Vagina (tissue), 1 donor: Measurements from ENCODE around the genes SMR3B, DCK, NPFFR2 and COX18.

DNA sequence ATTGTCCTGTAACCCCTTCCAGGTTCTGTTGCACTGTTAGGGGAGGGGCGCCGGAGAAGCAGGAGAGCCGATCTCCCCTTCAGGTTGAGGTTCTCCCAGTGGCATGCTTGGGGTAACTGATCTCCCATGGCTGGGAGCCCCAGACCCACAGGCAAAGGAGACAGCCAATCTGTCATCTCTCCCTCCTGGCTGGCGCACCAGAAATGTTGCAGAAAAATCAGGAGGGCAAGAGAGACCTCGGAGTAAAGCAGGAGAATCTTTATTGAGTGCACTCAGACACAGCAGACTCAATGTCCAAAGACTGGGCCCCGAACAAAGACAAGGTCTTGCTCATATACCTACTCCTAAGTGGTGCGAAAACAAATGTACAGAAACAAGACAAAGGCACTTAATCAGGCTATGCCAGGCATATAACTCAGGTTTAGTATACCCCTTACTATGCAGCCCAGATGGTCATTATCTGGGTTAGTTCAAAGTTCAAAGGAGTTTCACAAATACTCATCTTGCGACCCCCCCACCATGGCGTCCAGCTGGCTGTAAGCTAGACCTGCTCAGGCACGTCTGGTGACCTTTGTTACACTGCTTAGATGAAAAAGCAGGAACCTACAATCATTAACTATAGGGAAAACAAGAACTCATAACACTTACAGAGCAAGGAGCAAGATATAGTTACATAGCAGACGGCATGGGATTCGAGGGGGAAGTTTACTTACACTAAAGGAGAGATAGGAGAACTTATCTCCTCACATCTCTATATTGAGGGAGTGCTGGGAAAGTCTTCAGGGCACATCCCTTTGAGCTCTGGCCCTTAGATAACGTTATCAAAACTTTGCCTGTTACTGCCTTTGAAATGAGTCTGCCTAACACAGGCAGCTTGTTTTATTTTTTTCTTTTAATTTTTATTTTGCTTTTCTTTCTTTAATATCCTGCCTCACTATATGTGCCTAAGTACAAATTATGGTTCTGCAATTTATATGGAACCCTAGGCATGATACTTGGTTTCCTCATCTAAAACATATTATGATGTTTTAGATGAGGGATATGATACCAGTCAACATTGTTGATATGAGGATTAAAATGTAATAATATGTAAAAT, 27.4 kb downstream of the SULT1E1 start:
- PRO-cap = no peak
- RAMPAGE, long total RNA = no peak

- PRO-cap = no peak
- RAMPAGE, long total RNA = no peak
These were observed at the start of gene SMR3B for GRCh38 chr4:70382965-70383403. Gene SMR3B (plus strand): TSS chr4:70383131.

DNA sequence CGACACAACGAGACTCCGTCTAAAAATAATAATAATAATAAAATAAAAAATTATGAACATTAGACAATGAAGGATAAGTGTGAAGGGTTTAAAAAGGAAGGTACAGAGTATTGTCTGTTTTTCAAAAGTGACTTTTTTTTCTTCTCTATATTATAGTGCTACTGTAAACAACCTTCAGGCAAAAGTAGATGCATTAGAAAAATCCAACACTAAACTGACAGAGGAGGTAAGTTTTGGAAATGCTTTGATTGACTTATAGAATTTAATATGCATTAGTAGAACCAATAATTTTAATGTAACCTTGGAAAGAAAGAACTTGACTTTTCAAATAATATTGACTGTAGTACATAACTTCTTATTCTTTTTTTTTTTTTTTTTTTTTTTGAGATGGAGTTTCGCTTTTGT, 56.5 kb downstream of the RUFY3 start:
- PRO-cap = no peak
- RAMPAGE, long total RNA = start-site peak on the plus strand centred at position 192 of the sequence, 63 bp wide, 38 reads

GRCh38 chr4:70836088-70836409, 3.6 kb downstream of the GRSF1 start:
- PRO-cap = no peak
- RAMPAGE, long total RNA = no peak

DNA sequence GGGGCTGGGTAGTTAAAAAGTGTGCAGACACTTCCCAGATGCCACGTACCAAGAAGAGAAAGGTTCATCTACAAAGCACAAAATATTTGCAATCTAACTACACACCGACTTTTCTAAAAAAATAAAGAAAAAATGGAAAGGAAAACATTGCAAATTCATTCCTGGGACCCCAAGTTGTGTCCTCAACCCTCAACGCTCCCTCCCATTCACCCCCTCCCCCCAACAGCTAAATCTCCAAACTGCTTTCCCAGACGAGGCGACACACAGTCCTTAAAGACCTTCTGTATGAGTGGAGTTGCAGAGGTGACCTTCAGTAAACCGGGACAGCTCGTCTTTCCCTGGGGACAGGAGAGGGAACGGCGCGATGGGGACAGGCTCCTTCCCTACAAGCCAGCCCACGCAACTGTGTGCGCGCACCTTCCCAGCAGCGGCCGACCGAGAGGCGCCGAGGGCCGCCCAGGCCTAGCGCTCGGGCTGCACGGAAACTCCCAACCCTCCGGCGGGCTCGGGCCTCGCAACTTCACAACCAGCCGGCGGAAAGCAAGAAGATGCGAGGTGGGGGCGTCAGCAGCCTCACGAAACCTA, 1.0 kb downstream of the GRSF1 start:
- PRO-cap = no peak
- RAMPAGE, long total RNA = no peak

DNA sequence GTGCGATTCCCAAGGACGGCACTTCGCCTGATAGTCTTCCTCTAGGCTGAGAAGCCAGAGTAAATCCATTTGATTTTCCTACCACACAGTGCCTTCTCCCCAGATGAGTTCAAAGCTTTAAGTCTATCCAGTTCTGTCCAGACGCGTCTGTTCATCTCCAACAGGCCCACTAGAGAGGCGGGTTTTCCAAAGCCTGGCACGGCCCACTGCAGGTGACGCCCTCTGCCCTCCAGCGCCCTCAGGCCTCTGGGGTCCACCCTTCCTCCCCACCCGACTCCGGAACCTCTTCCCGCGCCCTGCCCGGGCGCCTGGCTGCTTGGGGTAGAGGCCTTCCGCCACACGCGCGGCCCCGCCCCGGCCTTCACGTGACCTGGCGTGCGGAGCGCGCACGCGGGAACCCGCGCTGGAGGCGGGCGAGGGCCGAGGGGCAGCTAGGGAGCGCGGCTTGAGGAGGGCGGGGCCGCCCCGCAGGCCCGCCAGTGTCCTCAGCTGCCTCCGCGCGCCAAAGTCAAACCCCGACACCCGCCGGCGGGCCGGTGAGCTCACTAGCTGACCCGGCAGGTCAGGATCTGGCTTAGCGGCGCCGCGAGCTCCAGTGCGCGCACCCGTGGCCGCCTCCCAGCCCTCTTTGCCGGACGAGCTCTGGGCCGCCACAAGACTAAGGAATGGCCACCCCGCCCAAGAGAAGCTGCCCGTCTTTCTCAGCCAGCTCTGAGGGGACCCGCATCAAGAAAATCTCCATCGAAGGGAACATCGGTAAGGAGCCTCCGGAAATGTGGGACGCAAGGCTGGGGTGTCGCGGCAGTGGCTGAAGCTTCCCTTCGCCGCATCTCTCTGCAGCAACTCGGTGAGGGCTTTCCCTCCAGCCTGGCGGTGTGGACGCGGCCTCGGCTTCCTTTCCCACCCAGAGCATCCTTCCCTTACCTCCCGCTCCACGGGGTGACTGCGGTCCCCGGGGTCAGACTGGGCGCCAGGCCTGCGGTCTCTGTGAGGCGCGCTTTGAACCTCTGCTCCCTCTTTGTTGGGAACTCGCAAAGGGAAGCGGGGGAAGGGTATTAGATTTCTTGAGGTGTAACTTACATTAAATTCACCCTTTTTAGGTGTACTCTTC, at the start of gene DCK:
DCK (plus strand) TSS at position 479 of the 1,111 bp plus-strand sequence.
- PRO-cap = bidirectional peak, plus-strand start at position 396 of the sequence, minus-strand start at position 310 of the sequence
- RAMPAGE, long total RNA = start-site peak on the plus strand centred at position 425 of the sequence, 51 bp wide, 205 reads

- PRO-cap = no peak
- RAMPAGE, long total RNA = no peak
These were observed 65.8 kb downstream of the DCK start for GRCh38 chr4:71059182-71059687.

DNA sequence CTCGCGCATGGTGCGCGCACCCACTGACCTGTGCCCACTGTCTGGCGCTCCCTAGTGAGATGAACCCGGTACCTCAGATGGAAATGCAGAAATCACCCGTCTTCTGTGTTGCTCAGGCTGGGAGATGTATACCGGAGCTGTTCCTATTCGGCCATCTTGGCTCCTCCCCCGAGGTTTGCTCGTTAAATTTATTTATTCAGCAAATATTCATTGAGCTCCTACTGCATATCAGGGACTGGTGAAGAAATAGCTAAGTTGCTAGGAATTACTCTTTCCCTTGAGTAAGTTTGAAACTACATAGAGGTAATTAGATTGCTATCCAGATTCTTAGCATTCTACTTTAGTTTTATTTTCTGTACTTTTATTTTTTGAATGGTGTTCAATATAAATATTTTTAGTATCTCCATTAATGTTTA, 66.2 kb downstream of the DCK start:
- PRO-cap = no peak
- RAMPAGE, long total RNA = no peak

GRCh38 chr4:71230187-71230667, 43.2 kb downstream of the SLC4A4 start:
- PRO-cap = no peak
- RAMPAGE, long total RNA = no peak

DNA sequence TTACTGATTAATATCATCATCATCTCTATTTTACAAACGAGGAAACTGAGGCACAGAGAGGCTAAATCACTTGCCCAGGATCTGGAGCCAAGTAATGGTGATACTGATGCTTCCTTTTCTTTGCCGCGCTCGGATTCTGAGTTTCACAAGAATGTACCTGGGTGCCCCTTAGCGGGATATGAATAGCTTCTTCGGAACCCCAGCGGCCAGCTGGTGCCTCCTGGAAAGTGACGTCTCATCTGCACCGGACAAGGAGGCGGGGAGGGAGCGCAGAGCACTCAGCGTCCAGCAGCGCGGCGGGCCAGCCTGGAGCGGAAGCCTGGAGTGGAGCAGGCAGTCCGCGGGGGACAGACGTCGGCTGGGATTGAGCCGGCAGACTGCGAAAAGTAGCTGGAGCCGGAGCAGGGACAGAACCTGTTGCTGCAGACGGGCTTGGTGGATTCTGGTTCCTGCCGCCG, at the start of gene NPFFR2:
NPFFR2 (plus strand) TSS at position 277 of the 458 bp plus-strand sequence.
- PRO-cap = no peak
- RAMPAGE, long total RNA = no peak

DNA sequence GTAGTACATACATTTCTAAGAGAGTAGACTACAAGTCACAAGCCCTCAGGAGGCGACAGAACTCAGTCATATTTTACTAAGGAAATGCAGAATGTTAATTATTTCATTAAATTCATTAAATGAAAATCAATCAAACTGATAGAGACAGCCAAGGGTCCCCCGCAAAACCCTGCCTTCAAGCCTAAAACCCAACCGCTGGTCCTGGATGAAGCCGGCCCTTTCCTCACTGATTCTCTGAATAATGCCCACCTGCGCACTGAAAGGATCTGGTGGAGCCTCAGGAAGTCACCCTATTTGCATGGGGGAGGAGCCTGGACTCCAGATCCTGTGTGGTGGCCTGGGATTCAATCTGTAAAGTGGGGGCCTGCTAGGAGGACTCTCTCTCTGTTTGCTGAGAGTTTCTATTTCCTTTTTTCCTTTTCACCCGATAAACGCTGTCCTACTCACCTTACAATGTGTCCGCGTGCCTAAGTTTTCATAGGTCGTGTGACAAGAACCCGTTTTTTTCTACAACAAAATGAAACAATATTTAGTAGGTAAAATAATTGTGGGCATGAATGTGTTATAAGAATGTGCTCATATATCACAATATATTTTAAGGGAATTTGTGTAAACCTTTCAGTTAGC, 97.9 kb upstream of the ADAMTS3 start:
- PRO-cap = no peak
- RAMPAGE, long total RNA = no peak

DNA sequence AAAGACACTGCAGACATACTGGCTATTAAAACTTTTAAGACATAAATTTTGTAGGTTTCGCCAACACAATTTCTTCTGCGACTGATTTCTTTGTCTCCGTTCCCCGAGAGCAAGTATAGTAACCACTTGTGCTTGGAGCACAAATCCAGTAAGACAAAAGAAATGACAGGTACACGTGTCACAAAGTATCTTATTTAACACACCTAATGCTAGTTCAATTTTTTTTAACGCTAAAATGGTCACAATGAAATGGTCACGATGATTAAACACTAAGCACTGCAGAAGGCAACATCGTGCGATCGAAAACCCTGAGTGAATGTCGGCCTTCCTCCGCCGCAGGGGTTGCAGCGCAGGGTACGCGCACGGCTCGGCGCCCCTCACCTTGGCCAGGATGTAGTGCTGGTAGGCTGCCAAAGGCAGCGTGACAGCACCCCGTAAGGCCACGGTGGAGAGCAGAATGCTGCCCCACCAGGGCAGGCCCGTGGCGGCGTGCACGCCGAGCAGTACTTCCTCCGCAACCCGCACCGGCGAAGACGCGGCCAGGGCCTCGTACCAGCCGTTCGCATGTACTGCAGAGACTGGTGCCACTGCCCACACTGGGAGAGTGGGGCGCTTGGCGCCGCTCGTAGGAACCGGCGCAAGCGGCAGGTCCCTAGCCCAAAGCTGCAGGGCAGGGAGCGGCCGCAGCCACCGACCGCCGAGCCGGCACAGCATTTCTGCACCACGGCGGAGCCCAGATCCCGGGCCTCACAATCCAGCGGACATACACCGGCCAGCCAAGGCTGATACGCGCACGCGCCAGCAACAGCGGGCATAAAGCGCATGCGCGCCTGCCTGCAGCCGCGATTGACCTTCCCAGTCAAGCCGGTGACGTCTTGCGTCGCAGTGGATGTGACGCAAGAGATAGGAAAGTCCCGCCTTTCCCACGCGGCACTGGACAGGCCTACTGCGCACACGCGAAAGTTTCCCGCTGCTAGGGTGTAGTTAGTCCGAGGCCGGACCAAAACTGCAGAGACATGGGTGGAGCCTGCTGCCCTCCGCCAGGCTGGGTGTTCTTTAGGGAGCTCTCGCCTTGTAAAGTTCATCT, at the start of gene COX18:
COX18 (minus strand) TSS at position 781 of the 1,087 bp plus-strand sequence.
- PRO-cap = bidirectional peak, plus-strand start at position 1,003 of the sequence, minus-strand start at position 739 of the sequence
- RAMPAGE, long total RNA = start-site peak on the minus strand centred at position 770 of the sequence, 123 bp wide, 48 reads

GRCh38 chr4:73148520-73149179, 79.1 kb upstream of the COX18 start:
- PRO-cap = no peak
- RAMPAGE, long total RNA = start-site peak on the minus strand at chr4:73148906-73148987, 33 reads

DNA sequence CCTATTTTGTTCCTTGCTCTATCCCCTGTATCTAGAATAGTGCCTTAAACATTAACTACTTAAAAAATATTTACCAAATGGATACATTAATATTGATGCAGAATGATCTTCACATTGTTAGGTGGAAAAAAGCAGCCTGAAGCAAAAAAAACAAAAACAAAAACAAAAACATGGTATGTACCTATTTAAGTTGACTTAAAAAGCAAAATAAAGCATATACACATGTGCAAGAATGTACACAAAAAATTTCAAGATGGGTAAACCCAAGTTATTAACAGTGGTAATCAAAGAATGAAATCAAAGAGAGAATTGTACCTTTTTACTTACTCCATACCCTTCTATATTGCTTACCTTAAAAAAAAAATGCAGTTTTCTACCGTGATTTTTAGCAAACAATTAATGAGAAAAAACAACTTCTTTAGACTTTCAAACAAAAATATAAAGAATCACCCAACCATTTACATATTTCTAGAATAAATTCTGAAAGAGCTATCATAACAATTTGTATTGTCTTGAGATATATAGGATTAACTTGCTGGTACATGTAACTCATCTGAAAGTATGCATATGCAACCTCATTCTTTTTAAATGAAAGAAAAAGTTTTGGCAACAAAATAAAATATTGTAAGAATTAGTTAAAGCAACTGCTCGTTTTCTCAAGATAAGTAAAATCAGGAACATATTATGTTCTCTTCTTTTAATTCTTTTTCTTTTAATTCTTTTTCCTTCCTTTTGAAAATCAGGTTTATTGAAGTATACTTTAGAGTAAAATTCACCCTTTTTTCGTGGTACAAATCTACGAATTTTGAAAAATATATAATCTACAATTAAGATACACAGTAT, 66.2 kb downstream of the ANKRD17 start:
- PRO-cap = no peak
- RAMPAGE, long total RNA = no peak

DNA sequence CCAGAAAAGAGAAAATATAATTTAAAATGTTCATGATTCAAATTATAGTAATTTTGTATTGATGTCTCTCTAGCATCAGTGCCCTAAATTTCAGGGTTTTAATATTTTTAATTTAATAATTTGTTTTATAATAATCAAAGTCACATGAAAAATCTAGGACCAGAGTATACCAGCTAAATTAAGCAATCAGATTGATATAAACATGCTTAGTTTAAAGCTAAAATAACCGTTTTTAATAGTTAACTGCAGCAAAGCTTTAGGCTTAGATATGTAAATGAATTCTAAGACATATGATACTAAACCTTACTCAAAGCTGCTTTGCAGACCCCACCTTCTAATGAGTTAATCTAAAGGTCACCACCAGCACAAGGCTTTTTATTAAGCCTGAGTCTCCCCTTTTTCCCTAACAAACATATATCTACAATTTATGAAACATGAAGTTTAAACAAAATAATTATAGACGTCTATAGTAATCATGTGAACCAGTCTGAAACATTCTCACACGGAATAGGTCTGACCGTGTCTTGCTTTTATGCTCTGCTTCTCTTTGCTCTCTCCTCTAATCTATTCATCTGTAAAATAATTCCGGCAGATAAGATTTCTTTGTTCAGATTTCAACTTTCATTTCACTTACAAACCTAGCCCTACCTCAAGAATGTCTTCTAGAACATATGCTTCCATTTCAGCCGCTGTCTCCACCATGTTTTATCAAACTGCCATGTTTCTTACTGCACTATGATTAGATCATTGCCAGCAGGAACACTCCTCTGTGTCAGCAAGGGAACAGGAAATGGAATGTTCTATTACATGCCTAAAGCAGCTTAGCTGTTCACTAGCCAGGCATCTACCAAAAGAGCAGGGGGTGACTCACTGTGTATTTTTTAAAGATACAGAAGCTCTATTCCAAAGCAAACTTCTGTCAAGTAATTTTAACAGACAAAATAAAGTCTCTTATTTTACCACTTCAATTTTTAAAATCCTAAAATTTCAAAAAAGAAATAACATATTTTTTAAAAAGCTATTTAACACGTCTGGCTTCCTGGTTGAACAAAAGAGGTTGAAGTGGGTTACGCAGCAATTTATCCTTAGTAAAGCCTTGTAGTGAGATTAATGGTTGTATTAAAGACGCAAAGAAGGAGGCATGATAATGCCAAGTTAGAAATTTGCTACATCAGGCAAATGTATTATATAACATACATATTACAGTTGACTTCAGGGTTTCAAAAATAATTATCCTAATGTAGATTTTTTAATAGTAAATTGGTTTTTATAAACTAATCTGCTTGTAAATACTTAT, 35.8 kb downstream of the ANKRD17 start:
- PRO-cap = unidirectional peak, minus-strand start at position 715 of the sequence
- RAMPAGE, long total RNA = start-site peak on the minus strand centred at position 754 of the sequence, 51 bp wide, 101 reads; start-site peak on the minus strand centred at position 943 of the sequence, 76 bp wide, 17 reads

DNA sequence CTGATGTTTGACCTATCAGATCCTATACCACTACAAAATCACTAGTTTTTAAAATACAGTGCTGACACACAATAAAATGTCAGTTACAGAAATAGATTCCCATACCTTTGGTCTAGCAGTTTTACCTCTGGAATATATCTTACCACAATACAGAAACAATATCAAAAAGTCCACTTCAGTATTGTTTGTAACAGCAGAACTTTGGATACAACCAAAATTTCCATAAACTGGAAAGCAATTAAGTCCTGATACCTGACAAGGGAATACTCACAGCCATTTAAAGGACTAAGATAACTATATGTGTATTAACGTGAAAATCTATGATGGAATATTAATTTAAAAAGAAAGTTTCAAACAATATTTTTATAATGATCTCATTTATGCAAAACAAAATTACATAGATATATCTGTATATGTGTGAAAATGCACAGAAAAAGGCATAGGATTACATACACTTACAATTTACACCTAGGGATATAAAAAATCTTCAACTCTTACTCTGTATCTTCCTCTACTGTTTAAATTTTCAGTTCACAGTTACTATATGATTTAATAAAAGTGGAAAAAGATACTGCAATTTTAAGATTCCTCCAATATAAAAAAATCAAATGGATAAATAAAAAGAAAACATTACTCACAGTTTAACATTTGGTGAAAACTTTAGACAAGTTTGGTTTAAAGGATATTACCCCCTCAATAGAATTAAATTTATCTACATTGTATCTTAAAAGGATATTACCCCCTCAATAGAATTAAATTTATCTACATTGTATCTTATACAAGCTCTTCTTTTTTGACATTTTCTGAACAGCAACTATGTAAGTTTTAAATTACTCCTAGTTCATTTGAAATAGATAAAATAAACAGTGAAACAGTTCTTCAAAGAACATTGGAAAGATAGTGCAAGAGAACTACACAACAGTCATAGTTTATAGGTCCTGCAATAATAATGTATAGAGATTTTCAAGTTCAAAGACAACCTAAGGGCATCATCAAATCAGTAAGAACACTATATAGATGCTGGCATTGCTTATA, 19.1 kb downstream of the ANKRD17 start:
- PRO-cap = no peak
- RAMPAGE, long total RNA = no peak

DNA sequence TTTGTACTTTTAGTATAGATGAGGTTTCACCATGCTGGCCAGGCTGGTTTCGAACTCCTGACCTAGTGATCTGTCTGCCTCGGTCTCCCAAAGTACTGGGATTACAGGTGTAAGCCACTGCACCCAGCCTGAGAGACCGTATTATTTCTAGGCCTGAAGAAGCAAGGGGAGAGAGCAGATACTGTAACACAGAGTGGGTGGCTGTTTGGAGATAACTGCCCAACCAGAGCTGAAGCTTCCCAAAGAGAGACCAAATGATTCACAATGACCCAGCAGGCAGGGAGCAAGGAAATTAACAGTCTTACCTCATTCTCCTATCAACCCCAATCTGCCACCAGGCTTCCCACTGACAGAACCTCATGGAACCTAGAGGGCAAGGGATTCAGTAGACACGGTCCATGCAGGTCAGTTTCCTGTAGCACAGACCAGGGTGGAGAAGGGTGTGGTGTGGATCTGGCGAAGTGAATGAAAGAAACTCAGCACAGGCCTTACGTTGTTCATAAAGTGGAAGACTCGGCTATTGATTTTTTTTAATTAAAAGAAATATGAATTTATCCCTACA, 60.7 kb upstream of the ALB start:
- PRO-cap = no peak
- RAMPAGE, long total RNA = no peak

DNA sequence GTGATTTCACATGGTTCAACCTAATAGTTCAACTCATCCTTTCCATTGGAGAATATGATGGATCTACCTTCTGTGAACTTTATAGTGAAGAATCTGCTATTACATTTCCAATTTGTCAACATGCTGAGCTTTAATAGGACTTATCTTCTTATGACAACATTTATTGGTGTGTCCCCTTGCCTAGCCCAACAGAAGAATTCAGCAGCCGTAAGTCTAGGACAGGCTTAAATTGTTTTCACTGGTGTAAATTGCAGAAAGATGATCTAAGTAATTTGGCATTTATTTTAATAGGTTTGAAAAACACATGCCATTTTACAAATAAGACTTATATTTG, 15.3 kb upstream of the AFP start:
- PRO-cap = no peak
- RAMPAGE, long total RNA = no peak

GRCh38 chr4:73453116-73453528, 17.1 kb downstream of the AFP start:
- PRO-cap = no peak
- RAMPAGE, long total RNA = no peak

- PRO-cap = no peak
- RAMPAGE, long total RNA = no peak
These were observed 12.9 kb downstream of the RASSF6 start for GRCh38 chr4:73607176-73607922.